ENCODE measurements around the genes VIM and PLXDC2.

DNA sequence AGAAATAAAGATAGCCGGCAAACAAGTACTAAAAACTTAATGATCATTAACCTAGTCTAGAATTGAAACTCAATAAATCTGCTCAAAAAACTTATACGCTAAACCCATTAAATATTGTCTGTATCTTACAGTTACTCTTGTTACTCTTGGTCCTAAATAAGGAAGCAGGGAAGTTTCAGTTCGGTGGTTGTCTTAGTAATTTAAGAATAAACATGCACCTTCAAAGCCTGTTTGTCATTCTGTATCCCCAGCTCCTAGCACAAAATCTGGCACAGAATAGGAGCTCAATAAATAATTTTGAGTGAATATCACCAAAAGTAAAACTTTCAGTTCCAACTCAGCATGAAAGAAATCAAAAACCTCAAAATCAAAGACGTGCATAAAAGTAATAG is 1.1 kb downstream of the TRDMT1 start:
- RRBS, result no CpG with 5 or more reads among the region's 4 CpGs

DNA sequence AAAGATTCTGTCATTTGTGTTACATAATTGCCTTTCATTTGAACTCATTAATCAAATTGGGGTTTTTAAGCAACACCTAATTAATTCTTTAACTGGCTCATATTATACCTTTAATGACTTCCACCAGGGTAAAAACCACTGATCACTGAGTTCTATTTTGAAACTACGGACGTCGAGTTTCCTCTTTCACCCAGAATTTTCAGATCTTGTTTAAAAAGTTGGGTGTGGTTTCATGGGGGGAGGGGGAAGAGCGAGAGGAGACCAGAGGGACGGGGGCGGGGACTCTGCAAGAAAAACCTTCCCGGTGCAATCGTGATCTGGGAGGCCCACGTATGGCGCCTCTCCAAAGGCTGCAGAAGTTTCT is at the start of gene VIM:
Gene VIM, plus strand, starts transcription at position 320 of the 364 bp plus-strand sequence.
- RRBS, result no CpG with 5 or more reads among the region's 10 CpGs

- RRBS, result no CpG with 5 or more reads among the region's 4 CpGs
Measured at GRCh38 chr10:17231797-17232823, 4.1 kb downstream of the VIM start.

DNA sequence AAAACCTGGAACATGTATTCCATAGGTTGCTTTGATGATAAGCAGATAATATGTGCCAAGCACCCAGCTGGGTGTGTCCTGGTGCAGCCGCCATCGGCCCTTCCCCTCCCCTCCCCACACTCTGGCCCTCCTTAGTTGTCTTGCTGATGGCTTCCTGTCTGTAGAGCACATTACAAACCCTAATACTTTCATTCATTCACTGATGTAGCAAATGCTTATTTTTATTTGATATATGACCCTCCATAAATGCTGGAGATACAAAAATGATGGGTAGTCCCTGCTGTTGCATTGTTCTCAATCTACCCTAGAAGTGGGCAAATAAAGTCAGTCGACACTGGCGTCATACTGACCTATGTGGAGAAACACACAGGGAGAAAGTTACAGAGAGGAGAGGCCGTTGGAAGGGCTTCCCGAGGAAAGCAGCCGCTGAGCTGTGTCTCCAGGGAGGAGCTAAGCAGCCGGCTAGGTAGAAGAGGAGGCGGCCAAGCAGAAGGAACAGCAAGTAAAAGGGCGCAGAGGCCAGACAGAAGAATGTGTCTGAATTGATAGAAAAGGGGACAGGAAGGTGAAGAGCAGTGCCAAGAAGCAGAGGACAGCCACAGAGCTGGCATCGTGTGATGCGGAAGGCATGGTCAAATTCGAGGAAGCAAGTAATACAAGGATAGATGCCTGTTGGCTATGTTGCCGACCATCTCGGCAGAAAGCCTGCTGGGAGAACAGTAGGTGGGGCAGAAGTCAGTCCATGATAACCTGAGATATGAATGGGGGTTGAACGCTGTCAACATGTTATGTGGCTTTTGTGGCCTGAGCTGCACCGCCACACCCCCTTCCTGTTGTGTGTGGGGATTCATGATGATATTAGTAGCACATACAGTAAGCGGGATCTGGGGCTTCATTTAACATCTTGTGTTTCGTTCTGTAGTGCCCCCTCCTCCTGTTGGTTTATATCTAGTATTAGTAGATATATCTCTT is 25.9 kb downstream of the ST8SIA6 start:
- RRBS, result no CpG with 5 or more reads among the region's 19 CpGs

- RRBS, result no CpG with 5 or more reads among the region's 3 CpGs
Measured at GRCh38 chr10:17454995-17455699, 752 bp upstream of the ST8SIA6 start.

DNA sequence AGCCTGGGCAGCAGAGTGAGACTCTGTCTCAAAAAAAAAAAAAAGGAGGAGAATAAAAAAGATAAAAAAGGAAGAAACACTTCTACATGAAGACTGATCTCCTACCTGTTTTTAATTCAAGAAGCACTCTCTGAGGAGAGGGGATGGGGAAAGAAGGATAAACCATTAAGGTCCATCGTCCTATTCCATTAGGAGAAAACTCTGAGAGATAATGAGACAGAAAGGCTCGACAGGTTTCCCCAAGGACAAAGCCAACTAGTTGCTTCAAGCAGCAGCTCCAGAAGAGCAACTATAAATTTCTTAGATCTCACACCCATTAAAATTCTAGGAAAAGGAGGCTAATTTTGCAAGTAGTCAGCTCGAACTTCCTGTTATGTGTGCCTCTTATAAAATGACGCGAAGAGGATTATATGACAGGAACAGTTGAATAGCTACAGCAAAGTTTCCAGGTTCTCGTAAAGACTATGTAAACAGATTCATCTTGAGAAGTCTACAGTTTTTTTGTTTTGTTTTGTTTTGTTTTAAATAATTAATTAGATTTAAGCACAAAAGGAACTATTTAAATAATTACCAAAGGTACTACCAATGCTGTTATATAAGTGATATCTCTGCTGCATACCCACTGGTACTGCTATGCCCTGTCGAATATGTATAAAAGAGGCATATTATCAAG is 52.0 kb upstream of the ST8SIA6 start:
- RRBS, result no CpG with 5 or more reads among the region's 7 CpGs

DNA sequence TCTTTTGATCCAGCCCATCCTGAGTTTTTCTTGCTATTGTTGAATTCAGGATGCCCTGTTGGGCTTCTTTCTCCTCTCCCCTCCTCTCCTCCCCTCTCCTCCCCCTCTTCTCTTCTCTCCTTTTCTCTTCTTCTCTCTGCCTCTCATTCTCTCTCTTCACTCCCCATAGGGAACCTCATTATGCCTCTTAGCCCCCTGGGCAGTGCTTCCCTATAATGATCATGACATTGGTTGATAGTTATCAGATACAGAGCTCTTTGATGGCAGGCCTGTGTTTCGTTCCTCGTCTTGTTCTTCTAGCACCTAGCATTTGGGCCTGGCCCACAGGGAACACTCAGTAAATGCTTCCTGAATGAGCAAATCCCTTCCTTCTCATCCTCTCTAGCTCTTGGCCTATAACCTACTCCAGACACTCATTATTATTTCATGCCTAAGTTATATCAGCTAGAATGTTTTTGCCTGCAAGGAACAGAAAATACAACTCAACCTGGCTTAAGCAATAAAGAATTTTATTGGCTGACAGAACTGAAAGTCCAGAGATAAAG is 56.7 kb downstream of the CACNB2 start:
- RRBS, result no CpG with 5 or more reads among the region's 2 CpGs

DNA sequence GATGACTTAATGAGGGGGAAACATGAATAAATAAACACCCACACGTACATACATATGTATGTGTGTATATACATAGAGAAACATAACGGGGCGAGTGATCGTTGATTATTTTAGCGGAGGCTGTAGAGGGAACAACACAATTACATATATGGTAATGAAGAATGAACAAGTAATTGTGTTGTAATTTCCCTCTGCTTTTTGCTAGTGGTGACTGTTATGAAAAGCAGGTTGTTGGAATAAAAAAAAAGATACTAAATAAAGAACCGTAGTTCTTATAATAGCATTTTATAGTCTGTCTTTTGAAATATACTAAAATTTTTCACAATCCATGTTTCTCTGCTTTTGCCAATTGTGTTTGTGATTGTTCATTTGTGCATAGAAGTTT is 63.3 kb downstream of the CACNB2 start:
- RRBS, result no CpG with 5 or more reads among the region's 6 CpGs

GRCh38 chr10:18340368-18341224 is 200.4 kb downstream of the CACNB2 start:
- RRBS, result no CpG with 5 or more reads among the region's 14 CpGs

- RRBS, result no CpG with 5 or more reads among the region's 6 CpGs
Measured at GRCh38 chr10:18563735-18564758, 87.3 kb downstream of the NSUN6 start.

DNA sequence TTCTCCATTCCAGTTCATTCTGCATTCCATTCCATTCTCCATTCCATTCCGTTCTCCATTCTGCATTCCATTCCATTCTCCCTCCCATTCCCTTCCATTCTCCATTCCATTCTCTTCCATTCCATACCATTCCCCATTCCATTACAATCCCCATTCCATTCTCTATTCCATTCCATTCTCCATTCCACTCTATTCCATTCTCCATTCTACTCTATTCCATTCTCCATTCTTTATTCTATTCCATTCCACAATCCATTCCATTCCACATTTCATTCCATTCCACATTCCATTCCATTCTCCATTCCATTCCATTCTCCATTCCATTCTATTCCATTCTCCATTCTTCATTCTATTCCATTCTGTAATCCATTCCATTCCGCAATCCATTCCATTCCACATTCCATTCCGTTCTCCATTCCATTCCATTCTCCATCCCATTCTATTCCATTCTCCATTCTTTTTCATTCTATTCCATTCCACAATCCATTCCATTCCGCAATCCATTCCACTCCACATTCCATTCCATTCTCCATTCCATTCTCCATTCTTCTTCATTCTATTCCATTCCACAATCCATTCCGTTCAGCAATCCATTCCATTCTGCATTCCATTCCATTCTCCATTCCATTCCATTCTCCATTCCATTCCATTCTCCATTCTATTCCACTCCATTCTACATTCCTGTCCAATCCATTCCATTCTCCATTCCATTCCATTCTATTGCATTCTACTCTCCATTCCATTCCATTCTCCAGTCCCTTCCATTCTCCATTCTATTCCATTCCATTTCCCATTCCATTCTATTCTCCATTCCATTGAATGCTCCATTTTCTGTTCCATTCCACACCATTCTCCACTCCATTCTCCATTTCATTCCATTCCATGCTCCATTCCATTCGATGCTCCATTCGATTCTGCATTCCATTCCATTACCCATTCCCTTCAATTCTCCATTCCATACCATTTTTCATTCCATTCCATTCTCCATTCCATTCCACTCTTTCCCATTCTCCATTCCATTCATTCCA is 85.2 kb downstream of the NSUN6 start:
- RRBS, result no CpG with 5 or more reads among the region's 7 CpGs

DNA sequence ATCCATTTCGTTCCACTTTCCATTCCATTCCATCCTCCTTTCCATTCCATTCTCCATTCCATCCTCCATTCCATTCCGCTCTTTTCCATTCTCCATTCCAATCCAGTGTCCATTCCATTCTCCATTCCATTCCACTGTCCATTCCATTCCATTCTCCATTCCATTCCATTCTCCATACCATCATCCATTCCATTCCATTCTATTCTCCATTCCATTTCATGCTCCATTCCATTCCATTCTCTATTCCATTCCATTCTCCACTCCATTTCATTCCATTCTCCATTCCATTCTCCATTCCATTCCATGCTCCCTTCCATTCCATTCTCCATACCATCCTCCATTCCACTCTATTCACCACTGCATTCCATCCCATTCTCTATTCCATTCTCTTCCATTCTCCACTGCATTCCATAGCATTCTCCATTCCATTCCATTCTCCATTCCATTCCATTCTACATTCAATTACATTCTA is 80.9 kb downstream of the NSUN6 start:
- RRBS, result no CpG with 5 or more reads among the region's 2 CpGs

DNA sequence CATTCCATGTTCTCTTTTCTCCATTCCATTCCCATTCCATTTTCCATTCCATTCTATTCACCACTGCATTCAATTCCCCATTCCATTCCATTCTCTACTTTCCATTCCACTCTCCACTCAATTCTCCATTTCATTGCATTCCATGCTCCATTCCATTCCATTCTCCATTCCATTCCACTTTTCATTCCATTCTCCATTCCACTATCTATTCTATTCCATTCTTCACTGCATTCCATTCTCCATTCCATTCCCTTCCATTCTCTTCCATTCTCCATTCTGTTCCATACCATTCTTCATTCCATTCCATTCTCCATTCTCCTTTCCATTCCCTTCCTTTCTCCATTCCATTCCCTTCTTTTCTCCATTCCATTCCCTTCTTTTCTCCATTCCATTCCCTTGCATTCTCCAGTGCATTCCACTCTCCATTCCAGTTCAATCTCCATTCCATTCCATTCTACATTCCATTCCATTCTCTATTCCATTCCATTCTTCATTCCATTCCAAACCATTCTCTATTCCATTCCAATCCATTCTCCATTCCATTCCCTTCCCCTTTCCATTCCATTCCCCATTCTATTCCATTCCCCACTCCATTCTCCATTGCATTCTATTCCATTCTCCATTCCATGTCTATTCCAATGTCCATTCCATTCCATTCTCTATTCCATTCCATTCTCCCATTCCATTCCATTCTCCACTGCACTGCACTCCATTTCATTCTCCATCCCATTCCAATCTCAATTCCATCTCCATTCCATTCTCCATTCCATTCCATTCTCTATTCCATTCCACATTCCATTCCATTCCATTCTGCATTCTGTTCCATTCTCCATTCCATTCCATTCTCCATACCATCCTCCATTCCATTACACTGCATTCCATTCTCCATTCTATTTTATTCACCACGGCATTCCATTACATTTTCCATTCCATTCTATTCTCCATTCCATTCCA is 80.2 kb downstream of the NSUN6 start:
- RRBS, result no CpG with 5 or more reads among the region's 1 CpG

DNA sequence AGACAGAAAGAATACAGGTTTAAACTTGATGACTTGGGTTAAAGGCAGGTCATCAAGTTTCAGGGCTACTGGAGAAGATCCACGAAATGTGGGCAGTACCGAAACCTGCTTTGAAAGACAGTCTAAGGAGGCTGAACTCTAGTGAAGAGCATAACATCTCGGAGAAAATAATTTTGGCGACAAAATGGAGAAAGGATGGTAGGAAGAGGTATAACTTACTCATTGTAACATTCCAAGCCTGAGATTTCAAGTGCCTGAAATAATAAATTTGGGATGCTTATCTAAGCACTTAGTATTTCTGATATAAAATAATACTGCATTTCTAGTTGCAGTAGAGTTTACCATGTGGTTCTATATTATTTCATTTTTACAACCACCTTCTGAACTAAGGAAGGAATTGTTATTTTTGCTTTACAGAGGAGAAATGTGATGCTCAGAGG is 26.5 kb upstream of the PLXDC2 start:
- RRBS, result no CpG with 5 or more reads among the region's 4 CpGs

DNA sequence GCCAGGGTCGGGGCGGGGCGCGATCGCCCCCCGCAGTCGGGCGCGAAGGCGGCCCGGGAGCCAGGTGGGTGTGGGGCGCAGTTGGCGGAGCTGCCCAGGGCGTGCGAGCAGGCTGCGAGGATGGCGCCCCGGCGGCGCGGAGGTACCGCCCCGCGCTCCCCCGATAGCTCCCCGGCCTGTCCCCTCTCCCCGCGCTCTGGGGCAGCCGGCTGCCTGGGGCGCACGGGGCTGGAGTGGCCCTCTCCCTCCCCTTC is 552 bp upstream of the PLXDC2 start:
- RRBS, result 3% methylated on average over 19 of the region's 31 CpGs

DNA sequence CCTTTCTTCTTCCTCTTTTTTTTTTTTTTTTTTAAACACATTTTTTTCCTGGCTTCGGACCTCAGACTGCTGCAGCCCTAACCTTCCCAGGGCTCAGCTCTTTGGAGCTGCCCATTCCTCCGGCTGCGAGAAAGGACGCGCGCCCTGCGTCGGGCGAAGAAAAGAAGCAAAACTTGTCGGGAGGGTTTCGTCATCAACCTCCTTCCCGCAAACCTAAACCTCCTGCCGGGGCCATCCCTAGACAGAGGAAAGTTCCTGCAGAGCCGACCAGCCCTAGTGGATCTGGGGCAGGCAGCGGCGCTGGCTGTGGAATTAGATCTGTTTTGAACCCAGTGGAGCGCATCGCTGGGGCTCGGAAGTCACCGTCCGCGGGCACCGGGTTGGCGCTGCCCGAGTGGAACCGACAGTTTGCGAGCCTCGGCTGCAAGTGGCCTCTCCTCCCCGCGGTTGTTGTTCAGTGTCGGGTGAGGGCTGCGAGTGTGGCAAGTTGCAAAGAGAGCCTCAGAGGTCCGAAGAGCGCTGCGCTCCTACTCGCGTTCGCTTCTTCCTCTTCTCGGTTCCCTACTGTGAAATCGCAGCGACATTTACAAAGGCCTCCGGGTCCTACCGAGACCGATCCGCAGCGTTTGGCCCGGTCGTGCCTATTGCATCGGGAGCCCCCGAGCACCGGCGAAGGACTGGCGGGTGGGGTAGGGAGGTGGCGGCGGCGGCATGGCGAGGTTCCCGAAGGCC is at the start of gene PLXDC2:
Gene PLXDC2, plus strand, starts transcription at position 64 of the 732 bp plus-strand sequence.
- RRBS, result 5% methylated on average over 9 of the region's 58 CpGs

- RRBS, result no CpG with 5 or more reads among the region's 8 CpGs
Measured at GRCh38 chr10:19817101-19817339, 788 bp downstream of the PLXDC2 start.

GRCh38 chr10:19920205-19920652 is 104.0 kb downstream of the PLXDC2 start:
- RRBS, result no CpG with 5 or more reads among the region's 1 CpG

GRCh38 chr10:19941070-19941669 is 124.9 kb downstream of the PLXDC2 start:
- RRBS, result no CpG with 5 or more reads among the region's 4 CpGs

DNA sequence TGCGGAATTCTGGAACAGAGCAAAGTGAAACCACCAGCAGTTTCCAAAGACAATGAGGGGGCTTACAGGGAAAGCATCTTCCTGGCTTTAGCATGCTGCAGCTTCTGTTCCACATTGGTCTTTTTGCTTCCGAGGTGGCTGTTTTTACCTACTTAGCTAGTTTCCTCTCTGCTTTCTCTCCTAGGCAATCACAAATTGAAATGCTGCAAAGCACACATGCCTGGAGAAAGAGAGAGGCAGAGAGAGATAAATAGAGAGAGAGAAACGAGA is 200.6 kb downstream of the PLXDC2 start:
- RRBS, result no CpG with 5 or more reads among the region's 3 CpGs